Right atrium auricular region (tissue), 2 donors: ENCODE data around the genes MAN1C1, MTFR1L and CEP85.

DNA sequence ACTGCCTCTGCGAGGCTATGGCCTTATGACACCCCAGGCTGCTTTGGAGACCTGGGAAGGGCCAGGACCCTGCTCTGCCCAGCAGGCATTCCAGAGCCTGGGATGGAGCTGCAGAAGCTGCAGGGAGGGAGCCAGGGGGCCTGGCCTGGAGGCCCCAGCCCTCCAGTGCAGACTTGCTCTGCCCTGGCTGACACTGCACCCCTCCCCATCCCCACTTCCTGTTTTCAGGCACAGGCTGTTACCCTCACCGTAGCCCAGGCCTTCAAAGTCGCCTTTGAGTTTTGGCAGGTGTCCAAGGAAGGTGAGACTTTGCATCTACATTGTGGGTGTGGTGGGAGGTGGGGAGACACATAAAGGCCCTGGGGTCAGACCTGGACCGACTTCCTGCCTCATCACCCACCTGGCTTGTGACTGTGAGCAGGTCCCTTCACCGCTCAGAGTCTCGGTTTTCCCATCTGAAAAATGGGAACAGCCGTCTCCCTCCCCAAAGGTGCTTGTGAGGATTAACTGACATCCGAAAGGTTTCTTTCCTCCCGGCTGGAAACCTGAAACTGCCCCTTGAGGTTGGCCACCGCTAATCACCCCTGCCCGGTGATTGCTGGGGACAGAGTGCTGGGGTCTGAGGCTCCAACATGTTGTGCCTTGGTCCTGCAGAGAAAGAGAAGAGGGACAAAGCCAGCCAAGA is 19.2 kb downstream of the LDLRAP1 start:
- PRO-cap = no peak
- RAMPAGE, long total RNA, 2 experiments = no peak in any of the 2 experiments

- PRO-cap = no peak
- RAMPAGE, long total RNA, 2 experiments = no peak in any of the 2 experiments
These were observed 30.1 kb downstream of the LDLRAP1 start for GRCh38 chr1:25573424-25573981.

DNA sequence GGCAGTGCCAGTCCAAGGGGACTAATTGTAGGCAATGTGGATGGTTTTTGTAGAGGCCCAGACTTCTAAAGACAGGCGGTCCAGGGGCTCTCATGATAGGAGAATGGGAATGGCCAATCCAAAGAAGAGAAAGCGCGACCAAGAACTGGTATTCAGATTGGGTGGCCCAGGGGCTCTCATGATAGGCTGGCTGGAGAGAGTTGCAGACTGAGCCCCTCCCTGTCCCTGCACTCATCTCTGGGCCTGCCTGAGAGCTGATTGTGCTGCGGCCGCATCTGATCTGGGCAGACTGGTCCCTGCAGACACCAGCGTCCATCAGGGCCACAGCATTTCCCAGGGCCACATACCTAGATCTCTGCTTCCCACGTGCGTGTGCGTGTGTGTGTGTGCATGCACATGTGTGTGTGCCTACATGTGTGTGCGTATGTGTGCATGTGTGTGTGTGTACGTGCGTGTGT is 30.4 kb upstream of the MAN1C1 start:
- PRO-cap = no peak
- RAMPAGE, long total RNA, 2 experiments = no peak in any of the 2 experiments

DNA sequence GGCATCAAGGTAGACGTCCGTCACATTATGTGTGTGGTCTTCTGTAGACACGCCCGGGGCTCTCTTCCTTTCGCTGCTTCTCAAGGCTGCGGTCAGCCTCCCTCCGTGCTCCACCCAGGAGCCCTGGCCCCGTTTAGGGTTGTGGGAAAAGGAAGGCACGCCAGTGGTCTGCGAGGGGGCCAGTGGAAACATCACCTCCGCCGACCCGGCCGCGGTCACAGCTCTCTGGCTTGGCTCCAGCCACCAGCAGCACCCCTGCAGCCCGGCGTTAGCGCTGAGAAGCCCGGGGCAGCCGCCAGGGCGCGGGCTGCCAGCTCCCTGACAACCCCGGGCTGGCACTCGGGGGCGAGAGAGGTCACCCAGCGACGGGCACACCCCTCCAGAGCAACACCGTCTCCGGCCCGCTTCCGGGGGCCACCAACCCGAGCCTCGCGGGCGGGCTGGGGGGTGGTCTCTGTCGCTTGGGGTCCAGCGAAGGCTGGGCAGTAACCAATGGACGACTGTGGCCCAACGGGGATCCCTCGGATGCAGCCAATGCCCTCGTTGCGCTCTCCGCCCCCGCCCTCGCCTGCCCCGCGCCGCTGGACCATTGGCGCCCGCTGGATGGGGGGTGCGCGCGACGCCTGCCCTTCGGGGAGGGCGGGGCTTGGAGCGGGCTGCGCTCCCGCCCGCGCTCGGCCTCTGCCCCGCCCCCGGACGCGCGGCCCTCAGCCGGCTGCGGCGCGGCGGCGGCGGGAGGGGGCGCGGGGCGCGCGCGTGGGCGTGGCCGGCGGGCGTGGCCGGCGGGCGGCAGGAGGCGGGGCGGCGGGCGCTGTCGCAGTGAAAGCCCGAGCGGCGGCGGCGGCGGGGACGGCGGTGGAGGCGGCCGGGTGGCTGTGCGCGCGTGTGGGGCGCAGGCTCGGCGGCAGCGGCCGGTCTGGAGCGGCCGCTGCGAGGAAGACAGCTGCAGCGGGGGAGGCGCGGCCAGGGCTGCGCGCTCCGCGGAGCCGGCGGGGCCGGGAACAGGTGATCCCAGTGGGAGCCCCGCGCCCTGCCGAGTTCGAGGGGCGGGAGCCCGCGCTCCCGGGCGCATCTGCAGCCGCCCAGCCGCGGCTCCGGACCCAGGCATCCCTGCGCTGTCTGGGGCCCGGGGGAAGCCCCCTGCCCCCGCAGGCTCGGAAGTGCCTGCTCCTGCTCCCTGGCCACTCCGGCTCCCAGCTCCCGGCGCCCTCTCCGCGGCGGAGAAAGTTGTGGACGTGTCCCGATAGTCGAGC is at the start of gene MAN1C1:
TSS of gene MAN1C1 (plus strand) at position 819 of the 1,253 bp plus-strand sequence.
- PRO-cap = bidirectional peak, plus-strand start at position 822 of the sequence, minus-strand start at position 487 of the sequence; unidirectional peak, plus-strand start at position 1,036 of the sequence
- RAMPAGE, long total RNA, 2 experiments = no peak in any of the 2 experiments

- PRO-cap = no peak
- RAMPAGE, long total RNA, 2 experiments = no peak in any of the 2 experiments
These were observed 2.5 kb downstream of the MAN1C1 start for GRCh38 chr1:25619010-25619540.

DNA sequence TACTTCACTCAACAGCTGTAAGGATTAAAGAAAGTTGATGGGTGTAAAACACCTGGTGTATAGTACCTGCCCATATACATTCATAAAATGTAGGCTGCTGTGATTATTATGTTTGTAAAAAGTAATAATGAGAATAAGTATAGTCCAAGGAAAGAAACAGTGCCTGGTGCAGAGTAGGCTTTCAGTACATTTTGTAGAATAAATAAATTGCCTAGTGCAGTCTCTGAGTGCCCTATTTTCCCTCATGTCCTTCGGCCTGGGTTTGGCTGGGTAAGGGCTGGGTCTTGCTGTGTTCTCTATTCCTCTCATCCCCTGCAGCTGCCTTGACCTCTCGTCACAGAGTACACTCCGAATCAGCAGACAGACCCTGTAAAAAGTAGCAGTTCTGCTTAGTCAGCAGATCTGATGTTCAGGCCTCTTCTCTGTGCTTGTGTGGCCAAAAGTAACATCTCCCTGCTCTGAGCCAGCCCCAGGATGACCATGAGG is 77.3 kb downstream of the MAN1C1 start:
- PRO-cap = no peak
- RAMPAGE, long total RNA, 2 experiments = no peak in any of the 2 experiments

GRCh38 chr1:25754592-25755297 is 45.2 kb upstream of the SELENON start:
- PRO-cap = no peak
- RAMPAGE, long total RNA, 2 experiments = no peak in any of the 2 experiments

DNA sequence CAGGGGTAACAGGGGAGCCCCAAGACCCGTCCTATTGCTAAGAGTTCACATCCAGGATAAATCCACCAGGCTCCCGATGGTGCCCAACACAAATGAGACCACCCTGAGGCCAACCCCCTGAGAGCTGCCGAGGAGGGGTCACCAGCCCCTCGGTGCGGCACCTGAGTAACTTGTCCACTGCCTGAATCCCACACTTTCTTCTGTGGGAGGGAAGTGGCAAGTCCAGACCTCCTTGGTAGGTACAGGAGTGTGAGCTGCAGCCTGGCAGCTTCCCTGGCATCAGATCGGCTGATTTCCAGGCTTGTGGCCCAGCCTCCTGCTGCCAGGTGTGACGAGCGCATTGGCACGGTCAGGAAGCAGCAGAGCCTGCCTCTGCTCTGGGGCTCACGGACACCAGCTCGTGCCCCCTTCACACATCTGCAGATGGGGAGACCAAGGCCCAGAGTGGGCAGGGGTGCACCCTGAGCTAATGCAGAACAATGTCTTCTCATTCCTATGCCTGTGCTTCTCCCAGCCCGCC is 33.3 kb upstream of the SELENON start:
- PRO-cap = no peak
- RAMPAGE, long total RNA, 2 experiments = no peak in any of the 2 experiments

- PRO-cap = no peak
- RAMPAGE, long total RNA, 2 experiments = no peak in any of the 2 experiments
These were observed 978 bp downstream of the SELENON start for GRCh38 chr1:25800909-25801433.

- PRO-cap = bidirectional peak, plus-strand start at chr1:25819954, minus-strand start at chr1:25819881; bidirectional peak, plus-strand start at chr1:25820219, minus-strand start at chr1:25820091
- RAMPAGE, long total RNA, 2 experiments = start-site peak on the plus strand in 2 of 2 experiments, at chr1:25819947-25820032 at its widest, 3,049 to 3,486 reads per replicate; start-site peak on the minus strand in 1 of 2 experiments, at chr1:25819897-25819915 at its widest, 5 reads per replicate
These were observed at the start of gene MTFR1L for GRCh38 chr1:25819493-25820524. TSS of gene MTFR1L (plus strand) at chr1:25819954.

- PRO-cap = no peak
- RAMPAGE, long total RNA, 2 experiments = no peak in any of the 2 experiments
These were observed 4.3 kb downstream of the PAQR7 start for GRCh38 chr1:25871073-25871789.

DNA sequence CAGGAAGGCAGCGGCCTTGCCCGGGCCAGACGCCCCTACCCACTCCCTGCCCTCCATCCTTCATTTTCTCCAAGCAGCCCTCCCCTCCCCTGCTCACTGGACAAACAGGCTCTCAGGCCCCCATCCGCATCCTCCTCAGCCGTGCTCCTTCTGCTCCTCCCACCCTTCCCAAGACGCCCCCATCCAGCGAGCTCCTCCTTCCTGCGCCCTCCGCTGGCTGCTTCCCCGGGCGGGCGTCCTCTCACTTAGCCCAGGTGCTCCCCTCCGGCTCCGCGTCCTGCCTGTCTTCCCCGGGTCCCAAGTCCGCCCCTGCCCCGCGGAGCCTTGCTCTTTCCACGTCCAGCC is 478 bp downstream of the PAQR7 start:
- PRO-cap = no peak
- RAMPAGE, long total RNA, 2 experiments = no peak in any of the 2 experiments

DNA sequence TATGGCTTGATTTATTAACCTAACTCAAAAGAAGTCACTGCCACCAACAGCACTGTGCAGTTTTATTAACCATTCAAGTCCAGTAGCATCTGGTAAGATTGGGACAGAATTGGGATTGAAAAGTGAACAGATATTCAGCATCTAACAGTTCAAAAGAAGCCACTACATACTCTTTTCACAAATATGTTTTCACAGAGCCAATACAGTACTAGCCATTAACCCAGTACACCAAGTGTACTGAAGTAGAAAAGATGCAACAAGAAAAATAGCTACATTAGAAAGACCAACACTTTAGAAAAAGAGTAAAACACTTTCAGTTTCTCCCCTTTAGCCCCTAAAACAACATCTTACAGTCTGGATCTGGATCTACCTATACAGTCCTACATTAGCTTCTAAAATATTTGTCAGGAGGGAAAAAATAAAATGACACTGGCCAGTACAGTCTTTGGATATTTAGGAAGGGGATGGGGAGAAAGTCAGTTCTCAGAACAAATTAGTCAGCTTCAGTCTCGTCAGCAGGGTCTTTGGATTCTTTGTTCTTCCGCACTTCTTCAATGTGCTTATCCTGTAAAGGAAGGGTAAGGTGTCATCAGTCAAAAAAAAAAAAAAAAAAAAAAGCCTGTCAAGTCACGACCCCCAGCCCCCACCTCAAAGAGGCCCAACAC is 5.6 kb downstream of the STMN1 start:
- PRO-cap = no peak
- RAMPAGE, long total RNA, 2 experiments = no peak in any of the 2 experiments

DNA sequence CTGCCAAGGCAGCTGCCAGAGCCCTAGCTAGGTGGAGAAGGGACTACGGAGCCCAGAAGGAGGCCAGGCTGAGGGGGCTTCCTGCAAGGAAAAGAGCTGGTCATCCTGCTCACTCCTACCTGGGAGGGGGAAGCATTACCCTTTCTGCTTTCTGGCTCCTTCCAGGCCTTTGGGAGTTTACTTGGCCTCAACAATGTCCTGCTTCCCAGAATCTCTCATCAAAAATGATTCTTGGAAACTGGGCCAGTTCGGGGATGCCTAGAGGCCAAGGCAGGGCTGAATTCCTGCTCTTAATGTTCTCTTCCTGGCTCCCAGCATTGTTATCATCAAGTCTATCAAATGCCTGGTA is 7.5 kb upstream of the PAFAH2 start:
- PRO-cap = no peak
- RAMPAGE, long total RNA, 2 experiments = no peak in any of the 2 experiments

DNA sequence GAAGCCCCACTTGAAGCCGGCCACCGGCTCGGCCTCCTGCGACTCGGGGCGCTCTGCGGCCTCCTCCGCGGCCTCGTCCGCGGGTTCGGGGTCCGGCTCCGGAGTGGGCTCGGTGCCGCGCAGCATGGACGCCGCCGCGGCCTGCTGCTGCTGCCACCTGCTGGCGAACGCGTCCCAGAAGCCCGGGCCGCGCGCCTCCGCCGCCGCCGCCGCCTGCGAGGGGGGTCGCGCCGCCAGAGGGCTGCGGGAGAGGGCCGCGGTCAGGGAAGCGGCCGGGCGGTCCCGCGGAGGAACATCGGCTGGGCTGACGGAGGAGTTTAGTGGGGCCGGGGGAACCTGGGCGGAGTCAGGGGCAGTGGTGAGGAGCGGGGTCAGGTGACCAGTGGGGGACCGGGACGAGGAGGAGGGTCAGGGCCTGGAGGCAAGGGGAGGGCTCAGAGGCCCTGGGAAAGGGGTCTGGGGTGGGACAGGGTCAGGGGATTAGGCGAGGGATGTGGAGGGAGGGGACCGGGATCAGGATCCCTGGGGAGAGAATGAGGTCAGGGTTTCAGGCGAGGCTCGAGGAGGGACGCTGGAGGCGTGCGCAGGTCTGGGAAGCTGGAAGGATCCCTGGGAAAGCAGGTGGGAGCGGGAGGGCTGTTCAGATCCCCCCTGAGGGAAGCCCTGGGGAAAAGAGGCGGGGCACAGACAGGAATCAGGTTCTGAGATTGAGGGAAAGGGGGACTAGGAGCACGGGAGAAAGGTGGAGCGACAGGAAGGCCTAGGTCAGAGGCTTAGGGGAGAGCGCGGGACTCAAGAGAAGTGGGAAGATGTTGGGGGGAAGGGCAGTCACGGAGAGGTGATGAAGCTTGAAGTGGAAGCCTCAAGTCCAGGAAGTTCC is 4.3 kb downstream of the C1orf232 start:
- PRO-cap = unidirectional peak, plus-strand start at position 236 of the sequence; bidirectional peak, plus-strand start at position 545 of the sequence, minus-strand start at position 309 of the sequence
- RAMPAGE, long total RNA, 2 experiments = no peak in any of the 2 experiments

DNA sequence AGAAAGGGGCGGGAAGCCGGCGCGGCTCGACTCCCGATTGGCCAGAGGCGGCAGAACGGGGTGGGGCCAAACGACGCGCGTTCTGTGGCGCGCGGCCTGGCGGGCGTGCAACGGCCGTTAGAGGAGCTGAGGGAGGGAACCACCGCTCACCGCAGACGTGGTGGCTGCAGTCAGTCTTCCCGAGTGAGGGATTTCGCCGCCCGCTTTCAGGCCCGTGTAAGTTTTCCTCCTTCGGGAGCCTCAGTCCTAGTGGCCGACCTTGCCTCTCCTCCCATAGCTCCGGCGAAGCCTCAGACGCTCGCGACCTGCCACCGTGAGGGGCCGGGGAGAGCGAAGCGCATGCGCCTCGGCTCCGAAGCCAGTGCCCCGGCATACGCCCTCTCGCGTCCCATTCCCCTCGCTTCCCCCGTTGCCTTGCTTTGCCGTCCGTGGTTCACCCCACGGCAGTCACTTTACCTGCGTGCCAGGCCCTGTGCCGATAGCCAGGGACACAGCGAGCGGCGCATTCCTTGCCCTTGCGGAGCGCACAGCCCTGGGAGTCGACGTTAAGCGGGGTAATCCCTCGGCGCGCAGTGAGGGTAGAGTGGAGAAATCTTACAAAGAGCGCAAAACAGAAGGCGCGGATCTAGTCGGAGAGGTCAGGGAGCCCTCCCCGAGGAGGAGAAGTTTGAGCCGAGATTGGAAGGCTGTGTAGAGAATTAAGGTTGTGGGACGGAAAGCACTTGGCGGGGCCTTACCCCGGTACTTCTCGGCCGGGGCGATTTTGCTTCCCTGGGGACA is at the start of gene CEP85:
TSS of gene CEP85 (plus strand) at position 106 of the 780 bp plus-strand sequence.
- PRO-cap = bidirectional peak, plus-strand start at position 117 of the sequence, minus-strand start outside the sequence; bidirectional peak, plus-strand start at position 417 of the sequence, minus-strand start at position 287 of the sequence
- RAMPAGE, long total RNA, 2 experiments = start-site peak on the plus strand in 2 of 2 experiments, centred at positions 116 to 117 of the sequence, 205 to 268 reads per replicate

- PRO-cap = no peak
- RAMPAGE, long total RNA, 2 experiments = no peak in any of the 2 experiments
These were observed 8.7 kb downstream of the SH3BGRL3 start for GRCh38 chr1:26288556-26288984.

DNA sequence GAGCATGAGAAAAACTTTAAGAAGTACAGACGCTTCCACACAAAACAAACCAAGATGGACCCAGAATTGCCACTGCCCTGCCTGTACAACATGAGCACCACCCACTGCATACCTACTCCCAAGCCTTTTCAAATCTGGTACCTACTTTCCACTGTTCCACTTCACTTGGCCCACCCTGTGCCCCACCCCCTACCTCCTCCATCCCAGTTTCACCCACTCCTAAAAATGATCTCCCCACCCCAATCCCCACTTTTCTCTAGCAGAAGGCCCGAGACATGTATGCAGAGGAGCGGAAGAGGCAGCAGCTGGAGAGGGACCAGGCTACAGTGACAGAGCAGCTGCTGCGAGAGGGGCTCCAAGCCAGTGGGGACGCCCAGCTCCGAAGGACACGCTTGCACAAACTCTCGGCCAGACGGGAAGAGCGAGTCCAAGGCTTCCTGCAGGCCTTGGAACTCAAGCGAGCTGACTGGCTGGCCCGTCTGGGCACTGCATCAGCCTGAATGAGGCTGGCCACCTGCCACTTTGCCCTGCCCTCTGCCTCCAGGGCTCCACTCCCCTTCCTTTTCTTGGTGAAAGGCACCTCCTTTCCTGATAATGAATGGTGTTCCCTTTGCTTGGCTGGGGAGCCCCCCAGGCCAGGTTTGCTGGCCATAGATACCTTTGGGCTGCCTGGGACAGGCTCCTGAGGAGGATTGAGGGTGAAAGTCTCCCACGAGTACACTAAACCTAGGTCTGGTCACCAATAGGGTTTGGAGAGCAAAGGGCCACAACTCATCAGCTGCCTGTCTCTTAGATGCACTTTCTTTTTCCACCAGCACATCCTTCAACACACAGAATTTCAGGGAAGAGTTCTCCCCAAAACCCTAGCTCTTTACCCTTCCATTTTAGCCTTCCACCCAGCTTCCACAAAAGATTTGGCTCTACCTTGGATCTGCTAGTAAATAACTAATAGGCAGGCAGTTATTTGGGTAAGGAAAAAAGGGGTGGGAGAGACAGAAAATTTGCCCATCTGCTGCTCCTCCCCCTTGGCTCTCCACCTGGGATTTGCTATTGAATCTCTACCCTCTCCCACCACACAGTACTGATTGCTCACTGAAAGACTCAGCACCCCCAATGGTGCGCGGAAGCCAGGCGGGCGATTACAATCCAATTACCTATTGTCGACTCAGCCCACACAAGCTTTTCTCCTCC is 3.2 kb upstream of the HMGN2 start:
- PRO-cap = no peak
- RAMPAGE, long total RNA, 2 experiments = no peak in any of the 2 experiments

DNA sequence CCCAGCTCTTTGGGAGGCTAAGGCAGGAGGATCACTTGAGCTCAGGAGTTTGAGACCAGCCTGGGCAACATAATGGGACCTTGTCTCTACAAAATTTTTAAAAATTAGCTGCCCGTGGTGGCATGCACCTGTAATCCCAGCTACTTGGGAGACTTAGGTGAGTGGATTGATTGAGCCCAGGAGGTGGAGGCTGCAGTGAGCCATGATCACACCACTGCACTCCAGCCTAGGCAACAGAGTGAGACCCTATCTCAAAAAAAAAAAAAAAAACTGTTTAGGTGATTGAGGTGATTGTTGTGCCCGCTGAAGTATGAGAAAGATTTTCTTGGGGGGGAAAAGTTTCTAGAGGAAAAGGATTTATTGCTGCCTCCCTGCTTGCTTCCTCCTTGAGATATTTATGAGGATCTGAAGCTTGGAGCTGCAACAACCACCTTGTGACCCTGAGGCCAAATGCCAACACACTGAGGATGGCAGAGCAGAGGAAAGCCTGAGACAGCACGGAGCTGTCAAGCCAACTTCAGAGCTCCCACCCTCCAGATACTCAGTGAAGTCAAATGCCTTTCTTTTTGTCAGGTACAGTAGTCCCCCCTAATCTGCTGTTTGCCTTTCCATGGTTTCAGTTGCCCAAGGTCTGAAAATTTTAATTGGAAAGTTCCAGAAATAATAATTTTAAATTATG is 14.8 kb downstream of the HMGN2 start:
- PRO-cap = no peak
- RAMPAGE, long total RNA, 2 experiments = no peak in any of the 2 experiments

- PRO-cap = unidirectional peak, plus-strand start at chr1:26500374; unidirectional peak, plus-strand start at chr1:26500445
- RAMPAGE, long total RNA, 2 experiments = no peak in any of the 2 experiments
These were observed 27.9 kb downstream of the HMGN2 start for GRCh38 chr1:26499889-26500780.